A172 (cell line): ENCODE results near the gene RNPC3.

DNA sequence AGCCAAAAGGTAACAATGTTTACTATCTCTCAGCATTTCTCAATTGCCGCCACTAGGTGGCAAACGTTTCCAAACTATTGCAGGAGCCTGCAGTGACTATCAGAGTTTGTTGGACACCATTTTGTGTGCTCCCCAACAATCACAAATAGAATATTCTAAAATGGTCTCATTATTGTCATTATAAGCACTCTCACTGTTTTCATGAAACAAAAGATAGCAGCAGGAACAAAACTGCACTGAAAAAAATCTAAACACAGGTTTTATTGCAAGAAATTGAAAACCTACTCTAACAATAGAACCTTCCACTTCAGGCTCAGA, 83.9 kb upstream of the PLPPR4 start:
- RAMPAGE, long total RNA = no peak

DNA sequence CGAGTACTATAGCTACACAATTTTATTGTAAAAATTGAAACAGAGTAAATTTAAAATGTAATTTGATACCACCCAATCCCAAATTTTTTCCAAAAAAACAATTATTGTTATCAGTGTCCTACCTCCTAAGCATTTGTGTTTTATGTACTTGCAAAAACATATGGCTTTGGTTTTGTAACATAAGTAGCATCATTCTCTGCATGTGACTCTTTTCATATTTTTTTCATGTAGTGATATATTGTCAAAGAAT, 12.3 kb upstream of the FRRS1 start:
- RAMPAGE, long total RNA = no peak

- RAMPAGE, long total RNA = no peak
Measured at GRCh38 chr1:100218460-100218778, 31.2 kb downstream of the DBT start.

- RAMPAGE, long total RNA = no peak
Measured at GRCh38 chr1:100270435-100270946, 4.5 kb downstream of the RTCA start.

DNA sequence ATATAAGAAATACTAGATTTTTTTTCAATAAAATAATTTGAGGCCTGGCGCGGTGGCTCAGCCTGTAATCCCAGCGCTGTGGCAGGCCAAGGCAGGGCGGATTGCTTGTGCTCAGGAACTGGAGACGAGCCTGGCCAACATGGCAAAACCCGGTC, 1.6 kb upstream of the CDC14A start:
- RAMPAGE, long total RNA = no peak

GRCh38 chr1:100405897-100406156, 53.5 kb downstream of the CDC14A start:
- RAMPAGE, long total RNA = no peak

DNA sequence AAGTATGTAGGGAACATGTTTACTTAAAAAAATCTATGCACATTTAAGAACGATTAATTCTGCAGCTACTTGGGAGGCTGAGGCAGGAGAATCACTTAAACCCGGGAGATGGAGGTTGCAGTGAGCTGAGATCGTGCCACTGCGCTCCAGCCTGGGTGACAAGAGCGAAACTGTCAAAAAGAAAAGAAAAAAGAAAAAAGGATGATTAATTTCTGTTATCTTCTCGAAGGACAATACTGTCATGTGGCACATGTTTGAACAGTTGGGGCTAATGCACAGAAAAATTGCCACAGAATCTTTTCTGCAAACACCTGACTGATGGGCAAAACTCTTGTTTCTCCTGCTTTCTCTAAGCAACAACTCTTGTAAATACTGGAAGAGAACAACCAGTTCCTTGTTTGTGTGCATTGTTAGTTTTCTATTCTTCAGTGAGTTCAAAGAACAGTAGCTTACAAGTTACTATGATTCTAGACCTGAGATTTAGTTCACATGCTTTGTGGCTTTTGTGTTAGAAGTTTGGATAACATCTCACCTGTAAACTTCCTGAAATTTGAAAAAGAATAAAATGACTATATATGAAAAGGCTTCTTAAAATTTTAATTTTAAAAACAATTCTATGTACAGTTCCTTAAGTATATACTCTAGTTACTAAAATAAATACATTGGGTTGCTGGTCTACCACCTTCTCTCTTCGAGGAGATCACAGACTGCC, 60.7 kb downstream of the CDC14A start:
- RAMPAGE, long total RNA = no peak

DNA sequence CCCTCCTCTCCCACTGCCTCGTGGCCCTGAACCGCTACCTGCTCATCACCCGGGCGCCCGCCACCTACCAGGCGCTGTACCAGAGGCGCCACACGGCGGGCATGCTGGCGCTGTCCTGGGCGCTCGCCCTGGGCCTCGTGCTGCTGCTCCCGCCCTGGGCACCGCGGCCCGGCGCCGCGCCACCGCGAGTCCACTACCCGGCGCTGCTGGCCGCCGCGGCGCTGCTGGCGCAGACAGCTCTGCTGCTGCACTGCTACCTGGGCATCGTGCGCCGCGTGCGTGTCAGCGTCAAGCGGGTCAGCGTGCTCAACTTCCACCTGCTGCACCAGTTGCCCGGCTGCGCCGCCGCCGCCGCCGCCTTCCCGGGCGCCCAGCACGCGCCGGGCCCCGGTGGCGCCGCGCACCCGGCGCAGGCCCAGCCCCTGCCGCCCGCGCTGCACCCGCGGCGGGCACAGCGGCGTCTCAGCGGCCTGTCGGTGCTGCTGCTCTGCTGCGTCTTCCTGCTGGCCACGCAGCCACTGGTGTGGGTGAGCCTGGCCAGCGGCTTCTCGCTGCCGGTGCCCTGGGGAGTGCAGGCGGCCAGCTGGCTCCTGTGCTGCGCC, 1.5 kb downstream of the GPR88 start:
- RAMPAGE, long total RNA = no peak

- RAMPAGE, long total RNA = no peak
Measured at GRCh38 chr1:100786833-100787462, 67.4 kb downstream of the VCAM1 start.

DNA sequence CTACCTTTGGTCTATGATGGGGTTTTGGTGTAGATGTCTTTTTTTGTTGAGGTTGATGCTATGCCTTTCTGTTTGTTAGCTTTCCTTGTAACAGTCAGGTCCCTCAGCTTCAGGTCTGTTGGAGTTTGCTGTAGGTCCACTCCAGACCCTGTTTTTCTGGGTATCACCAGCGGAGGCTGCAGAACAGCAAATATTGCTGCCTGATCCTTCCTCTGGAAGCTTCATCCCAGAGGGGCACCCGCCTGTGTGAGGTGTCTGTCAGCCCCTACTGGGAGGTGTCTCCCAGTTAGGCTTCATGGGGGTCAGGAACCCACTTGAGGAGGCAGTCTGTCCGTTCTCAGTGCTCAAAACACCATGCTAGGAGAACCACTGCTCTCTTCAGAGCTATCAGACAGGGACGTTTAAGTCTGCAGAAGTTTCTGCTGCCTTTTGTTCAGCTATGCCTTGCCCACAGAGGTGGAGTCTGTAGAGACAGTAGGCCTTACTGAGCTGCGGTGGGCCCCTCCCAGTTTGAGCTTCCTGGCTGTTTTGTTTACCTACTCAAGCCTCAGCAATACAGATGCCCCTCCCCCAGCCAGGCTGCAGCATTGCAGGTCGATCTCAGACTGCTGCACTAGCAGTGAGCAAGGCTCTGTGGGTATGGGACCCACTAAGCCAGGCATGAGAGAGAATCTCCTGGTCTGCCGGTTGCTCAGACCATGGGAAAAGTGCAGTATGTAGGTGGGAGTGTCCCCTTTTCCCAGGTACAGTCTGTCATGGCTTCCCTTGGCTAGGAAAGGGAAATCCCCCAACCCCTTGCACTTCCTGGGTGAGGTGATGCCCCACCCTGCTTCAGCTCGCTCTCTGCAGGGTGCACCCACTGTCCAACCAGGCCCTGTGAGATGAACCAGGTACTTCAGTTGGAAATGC, 53.5 kb downstream of the SLC30A7 start:
- RAMPAGE, long total RNA = no peak

GRCh38 chr1:101020556-101021017, 5.0 kb downstream of the DPH5 start:
- RAMPAGE, long total RNA = no peak

- RAMPAGE, long total RNA = no peak
Measured at GRCh38 chr1:101024974-101025647, 473 bp downstream of the DPH5 start.

DNA sequence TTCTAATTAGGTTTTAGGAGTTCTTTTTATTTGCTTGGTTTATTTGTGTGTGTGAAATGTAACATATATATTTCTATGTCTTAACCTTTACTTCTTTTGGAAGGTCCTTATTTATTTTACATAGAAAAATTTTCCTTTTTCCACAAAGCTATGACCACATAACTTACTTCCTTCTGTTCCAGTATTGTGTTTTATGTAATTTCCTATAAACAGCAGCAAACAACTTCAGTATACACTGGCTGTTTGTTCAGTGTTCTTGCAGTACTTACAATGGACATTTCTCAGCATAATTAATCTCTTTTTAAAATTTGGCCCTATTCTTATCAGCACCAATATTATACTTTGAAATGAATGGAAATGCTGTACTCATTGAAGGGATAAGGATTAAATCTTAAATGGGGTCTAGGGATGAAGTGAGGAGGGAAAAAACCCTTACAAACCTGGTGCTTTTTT, 74.8 kb upstream of the S1PR1 start:
- RAMPAGE, long total RNA = no peak

DNA sequence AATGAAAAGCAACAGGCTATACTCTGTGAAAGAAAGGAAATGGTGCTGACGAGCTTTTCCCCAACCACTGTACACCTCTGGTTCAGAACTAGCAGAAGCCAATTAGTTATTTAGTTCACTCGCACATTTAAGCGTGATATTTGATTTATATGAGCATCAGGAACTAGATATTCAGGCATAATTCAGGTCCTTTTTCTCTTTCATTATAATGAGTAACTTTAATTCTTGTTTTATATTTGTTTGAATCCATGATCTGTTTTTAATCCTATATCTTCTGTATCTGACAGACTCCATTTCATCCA, 74.4 kb upstream of the S1PR1 start:
- RAMPAGE, long total RNA = no peak

GRCh38 chr1:101239471-101239691, 2.6 kb downstream of the S1PR1 start:
- RAMPAGE, long total RNA = no peak

- RAMPAGE, long total RNA = no peak
Measured at GRCh38 chr1:103524904-103525576, 459 bp upstream of the RNPC3 start.

GRCh38 chr1:103525577-103526741, at the start of gene RNPC3:
Gene RNPC3 (plus strand): TSS chr1:103525699.
- RAMPAGE, long total RNA = start-site peak on the plus strand at chr1:103525665-103525723, 32 and 59 reads in 2 replicates

DNA sequence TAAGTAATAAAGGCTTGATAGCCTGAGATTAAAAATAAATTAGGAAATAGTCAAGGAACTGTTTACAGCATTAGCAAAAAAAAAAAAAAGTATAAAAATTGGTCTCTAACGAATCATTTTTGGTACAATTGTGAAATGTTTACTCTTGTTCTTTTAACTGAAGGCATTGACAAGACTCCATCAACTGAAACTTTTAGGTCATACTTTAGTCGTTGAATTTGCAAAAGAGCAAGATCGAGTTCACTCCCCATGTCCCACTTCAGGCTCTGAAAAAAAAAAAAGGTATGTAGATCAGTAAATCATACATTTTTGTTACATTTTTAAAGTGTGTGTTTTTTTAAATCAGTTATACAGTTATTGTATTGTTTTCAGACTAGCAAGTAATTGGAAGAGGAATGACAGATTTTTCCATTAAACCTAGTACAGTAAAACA, 8.1 kb downstream of the RNPC3 start:
- RAMPAGE, long total RNA = no peak

- RAMPAGE, long total RNA = no peak
Measured at GRCh38 chr1:105776133-105776600, 1280.3 kb upstream of the PRMT6 start.

DNA sequence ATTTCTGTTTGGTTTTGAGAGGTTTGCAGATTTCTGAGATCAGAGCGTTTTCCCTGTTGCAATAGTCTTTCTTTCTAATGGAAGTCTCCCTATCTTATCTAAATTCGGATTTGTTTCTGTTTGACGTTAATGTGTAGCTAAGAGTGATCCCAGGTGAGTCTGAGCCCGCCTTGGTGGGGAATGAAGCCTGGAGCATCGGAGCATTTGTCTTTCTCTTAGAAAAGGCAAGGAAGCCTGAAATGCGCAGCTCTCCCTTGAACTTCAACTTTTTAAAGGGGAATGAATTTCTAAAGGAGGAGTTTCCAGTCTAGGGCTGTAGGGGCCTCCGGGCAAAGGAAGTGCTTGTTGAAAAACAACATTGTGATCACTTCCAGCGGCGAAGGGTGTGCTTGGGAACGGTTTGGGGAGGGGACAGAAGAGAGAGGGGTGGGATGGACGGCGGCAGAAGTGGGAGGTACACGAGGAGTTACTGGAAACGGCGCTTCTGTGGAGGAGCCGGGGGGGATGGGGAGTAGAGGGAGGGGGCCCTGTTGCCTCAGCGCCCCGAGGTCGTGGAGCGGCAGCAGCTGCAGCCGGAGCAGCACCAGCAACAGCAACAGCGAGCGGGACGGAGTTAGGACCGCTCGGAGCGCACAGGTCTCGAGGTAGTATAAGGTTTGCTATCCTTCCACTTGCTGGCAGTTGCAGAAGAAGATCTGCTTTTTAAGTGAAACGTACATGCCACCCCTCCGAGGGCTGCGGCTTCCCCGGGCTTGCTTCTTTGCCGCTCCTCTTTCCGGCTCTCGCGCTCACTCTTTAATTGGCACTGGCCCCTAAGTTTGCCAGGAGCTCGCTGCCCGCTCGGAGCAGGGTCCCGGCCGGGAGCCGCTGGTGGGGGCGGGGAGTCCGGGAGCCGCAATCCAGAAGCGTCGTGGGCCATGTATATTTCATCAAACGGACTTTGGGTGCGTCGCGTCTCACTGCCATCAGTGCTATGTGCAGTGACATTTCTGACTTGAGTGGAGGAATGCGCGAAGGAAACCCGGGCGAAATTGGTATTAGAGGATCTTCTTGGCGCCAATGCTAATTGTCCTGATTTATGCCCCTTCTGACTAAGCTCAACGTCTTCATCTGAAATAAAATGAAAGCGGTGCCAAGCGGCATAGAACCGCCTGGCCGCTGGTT, 901 bp upstream of the NTNG1 start:
- RAMPAGE, long total RNA = no peak